ENCODE results near the genes TRIM17, RNF187 and CCSAP.

DNA sequence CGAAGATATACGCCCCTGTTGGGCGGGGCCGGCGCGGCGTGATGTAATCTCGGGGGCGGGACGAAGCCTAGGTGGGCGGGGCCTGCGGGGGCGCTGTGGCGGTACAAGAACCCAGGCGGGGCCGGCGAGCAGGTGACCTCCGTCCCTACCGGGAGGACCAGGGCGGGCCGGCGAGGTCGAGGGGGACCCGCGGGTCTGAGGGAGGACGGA, 174 bp upstream of the MRPL55 start:
- RRBS, 2 experiments: under 1 to 1% methylated on average over 12 to 16 of the region's 26 CpGs
CAGE:
- cytosol, long polyA minus RNA: no peak
- cytosol, long polyA plus RNA: start-site peak on the plus strand centred at position 116 of the sequence, 40 bp wide, 6 and 17 reads in 2 replicates
- long polyA plus RNA: no peak
- nucleus, long polyA minus RNA: no peak
- nucleus, long polyA plus RNA: start-site peak on the plus strand centred at position 111 of the sequence, 49 bp wide, 25 and 36 reads in 2 replicates

DNA sequence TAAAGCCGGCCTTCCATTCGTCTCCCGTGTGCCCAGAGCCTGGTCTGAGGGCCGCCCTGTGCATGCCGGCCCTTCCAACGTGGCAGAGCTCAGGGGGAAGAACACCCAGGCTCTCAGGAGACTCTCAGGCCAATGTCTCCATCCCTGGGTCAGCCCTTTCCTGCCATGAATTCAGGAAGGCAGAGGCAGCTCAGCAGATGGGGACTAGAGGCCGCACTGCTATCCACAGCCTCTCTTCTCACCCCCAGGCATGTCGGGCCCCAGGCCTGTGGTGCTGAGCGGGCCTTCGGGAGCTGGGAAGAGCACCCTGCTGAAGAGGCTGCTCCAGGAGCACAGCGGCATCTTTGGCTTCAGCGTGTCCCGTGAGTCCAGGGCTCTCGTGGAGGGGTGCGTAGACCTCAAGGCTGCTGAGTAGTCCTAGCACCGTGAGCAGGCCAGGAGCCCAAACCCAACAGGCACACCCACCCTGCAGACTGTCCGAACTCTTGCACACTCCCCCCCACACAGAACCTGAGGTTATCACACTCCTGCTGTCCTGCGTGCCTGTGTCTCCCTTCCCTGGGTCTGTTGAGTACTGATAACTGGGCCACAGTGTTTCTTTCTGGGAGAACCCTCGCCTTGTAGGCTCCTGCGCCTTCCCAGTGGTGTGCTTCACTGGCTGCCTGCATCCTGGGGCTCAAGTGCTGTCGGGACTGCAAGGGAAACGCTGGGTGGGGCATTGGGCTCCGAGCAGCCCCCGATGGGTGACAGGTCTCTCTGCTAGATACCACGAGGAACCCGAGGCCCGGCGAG, 4.3 kb upstream of the GJC2 start:
- RRBS, 2 experiments: 93 to 96% methylated on average over 3 to 5 of the region's 28 CpGs
CAGE:
- cytosol, long polyA minus RNA: no peak
- cytosol, long polyA plus RNA: no peak
- long polyA plus RNA: no peak
- nucleus, long polyA minus RNA: no peak
- nucleus, long polyA plus RNA: no peak

DNA sequence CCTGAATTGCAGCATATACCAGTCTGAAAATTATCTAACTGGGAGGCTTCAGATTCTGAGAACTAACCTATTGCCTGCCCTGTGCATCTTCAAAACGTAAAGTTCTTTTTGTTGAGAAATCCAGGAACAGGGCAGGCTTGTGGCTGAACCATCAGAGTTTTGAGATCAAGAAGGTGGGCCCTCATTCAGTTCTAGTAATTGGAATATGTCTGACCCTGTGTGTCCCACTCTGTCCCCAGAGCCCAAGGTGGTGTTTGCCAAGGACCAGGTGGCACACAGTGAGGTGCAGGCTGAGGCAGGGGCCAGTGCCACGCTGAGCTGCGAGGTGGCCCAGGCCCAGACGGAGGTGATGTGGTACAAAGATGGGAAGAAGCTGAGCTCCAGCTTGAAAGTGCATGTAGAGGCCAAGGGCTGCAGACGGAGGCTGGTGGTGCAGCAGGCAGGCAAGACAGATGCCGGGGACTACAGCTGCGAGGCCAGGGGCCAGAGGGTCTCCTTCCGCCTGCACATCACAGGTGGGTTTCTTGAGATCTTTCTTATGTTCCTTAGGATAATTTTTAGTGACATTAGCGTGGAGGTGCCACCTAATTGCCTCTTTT, 35.2 kb downstream of the OBSCN start:
- RRBS, 2 experiments: no CpG with 5 or more reads among the region's 9 CpGs
CAGE:
- cytosol, long polyA minus RNA: no peak
- cytosol, long polyA plus RNA: no peak
- long polyA plus RNA: no peak
- nucleus, long polyA minus RNA: no peak
- nucleus, long polyA plus RNA: no peak

DNA sequence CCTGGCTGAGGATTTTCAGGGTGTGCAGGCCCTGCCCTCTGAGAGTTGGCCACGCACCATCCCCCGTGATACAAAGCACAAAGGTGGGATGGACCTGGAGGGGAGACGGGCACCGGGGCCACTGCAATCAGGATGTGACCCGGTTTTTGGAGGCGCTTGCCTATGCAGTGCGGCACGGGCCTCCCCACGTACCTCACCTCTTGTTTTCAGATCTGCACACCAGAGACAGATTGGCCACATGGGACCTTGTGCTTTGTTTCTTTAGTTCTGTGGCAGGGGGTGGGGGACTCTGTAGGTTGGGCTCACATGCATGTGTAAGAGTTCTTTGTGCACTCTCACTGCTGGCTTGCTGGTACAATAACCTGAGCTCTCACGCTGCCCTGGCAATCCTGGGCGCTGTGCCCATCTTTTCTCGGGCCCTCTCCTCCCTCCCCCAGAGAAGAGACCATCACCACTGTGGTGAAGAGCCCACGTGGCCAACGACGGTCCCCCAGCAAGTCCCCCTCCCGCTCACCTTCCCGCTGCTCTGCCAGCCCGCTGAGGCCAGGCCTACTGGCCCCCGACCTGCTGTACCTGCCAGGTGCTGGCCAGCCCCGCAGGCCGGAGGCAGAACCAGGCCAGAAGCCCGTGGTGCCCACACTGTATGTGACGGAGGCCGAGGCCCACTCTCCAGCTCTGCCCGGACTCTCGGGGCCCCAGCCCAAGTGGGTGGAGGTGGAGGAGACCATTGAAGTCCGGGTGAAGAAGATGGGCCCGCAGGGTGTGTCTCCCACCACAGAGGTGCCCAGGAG, 47.3 kb downstream of the TRIM11 start:
- RRBS, 2 experiments: 43% methylated on average over 8 of the region's 28 CpGs
CAGE:
- cytosol, long polyA minus RNA: no peak
- cytosol, long polyA plus RNA: no peak
- long polyA plus RNA: no peak
- nucleus, long polyA minus RNA: no peak
- nucleus, long polyA plus RNA: no peak

- RRBS, 2 experiments: 63 to 64% methylated on average over 8 of the region's 23 CpGs
CAGE:
- cytosol, long polyA minus RNA: no peak
- cytosol, long polyA plus RNA: no peak
- long polyA plus RNA: no peak
- nucleus, long polyA minus RNA: no peak
- nucleus, long polyA plus RNA: no peak
Measured at GRCh38 chr1:228374678-228375318, 31.8 kb downstream of the TRIM11 start.

DNA sequence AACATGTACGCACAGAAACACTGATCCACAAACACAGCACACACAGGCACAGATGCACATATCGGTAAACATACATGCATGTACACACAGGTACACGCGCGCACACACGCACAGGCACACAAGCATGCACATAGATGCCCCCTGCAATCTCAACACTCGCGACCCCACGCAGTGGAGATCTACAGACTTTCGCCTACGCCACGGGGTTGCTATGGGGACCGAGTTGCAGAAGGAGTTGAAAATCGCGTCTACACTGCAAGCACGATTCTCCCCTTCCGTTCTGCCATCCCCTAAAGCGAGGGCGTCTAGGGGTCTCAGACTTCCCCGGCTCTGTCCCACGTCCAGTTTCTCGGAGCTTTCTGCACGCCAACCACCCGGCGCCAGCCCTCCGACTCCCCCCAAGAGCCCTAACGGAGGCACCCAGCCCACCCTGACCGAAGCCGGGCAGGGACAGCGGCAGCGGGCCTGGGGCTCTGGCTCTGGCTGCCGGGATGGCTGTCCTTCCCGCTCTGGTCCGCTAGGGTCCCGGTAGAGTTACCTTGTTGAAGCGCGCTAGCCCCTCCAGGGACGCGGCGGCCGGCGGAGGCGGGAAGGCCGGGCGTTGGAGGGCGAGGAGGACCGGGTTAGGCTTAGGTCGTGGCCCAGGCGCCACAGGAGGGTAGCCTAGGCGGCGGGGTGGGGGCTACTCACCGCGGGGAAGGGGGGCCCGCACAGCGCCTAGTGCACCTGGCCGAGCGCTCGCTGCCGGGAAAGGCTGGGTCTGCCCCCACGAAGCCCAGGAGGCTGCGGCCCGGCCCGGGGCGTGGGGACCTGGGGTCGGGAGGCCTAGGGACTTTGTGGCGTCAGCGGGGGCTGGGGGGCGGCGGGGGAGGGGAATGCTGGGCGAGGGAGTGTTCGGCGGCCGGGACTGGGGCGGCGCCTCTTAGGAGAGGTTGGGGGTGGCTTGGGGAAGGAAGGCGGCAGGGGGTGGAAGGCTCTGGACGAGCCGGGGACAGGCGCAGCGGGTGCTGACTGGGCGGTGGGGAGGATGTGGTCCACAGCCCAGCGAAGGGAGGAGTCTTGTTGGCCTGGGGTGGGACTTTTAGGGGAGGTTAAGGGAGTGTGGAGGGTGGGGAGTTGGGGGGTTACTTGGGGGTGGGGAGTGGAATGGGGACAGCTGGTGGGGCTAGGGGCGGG, at the start of gene TRIM17:
Gene TRIM17, minus strand, starts transcription at position 1,013 of the 1,176 bp plus-strand sequence.
- RRBS, 2 experiments: 5 to 8% methylated on average over 34 to 35 of the region's 83 CpGs
CAGE:
- cytosol, long polyA minus RNA: no peak
- cytosol, long polyA plus RNA: no peak
- long polyA plus RNA: no peak
- nucleus, long polyA minus RNA: no peak
- nucleus, long polyA plus RNA: no peak

DNA sequence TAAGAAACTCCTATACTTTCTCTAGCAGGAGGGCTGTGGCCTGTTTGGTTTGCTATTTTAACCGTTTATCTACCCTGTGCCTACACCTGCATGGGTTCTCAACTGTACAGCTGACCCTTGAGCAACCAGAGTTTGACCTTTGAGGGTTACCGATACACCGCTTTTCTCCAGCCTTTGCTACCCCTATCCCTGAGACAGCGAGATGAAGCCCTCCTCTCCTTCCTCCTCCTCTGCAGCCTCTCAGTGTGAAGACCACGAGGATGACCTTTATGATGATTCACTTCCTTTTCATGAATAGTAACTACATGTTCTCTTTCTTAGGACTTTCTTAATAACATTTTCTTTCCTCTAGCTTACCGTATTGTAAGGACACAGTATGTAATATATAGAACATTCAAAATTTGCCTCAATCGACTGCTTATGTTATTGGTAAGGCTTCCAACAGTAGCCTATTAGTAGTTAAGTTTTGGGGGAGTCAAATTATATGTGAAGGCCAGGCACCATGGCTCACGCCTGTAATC, 14.5 kb upstream of the RNF187 start:
- RRBS, 2 experiments: no CpG with 5 or more reads among the region's 8 CpGs
CAGE:
- cytosol, long polyA minus RNA: no peak
- cytosol, long polyA plus RNA: no peak
- long polyA plus RNA: no peak
- nucleus, long polyA minus RNA: no peak
- nucleus, long polyA plus RNA: no peak

DNA sequence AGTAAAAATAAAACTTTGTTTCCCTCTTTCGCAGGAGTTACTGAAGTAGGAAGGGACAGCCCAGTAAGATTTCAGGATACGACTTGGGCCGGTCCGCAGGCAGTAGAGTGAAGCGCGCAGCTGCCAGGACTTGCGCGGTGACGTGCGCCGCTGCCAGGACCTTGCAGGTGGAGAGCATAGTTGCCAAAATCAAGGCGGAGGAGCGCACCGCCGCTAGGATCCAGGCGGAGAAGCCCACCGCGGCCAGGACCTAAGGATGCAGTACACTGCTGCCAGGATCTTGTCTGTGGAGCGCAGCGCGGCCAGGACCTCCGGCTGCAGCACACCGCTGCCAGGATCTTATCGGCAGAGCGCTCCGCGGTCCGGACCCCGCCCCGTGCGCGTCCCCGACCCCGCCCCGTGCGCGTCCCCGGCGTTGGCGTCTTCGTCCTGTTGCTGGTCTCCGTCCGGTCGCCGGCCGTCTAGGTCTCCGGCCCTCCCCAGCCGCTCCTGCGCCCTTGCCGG, at the start of gene RNF187:
Gene RNF187, plus strand, starts transcription at position 415 of the 504 bp plus-strand sequence.
- RRBS, 2 experiments: 2% methylated on average over 23 of the region's 50 CpGs
CAGE:
- cytosol, long polyA minus RNA: start-site peak on the plus strand centred at position 423 of the sequence, 16 bp wide, 447 reads
- cytosol, long polyA plus RNA: start-site peak on the plus strand centred at position 415 of the sequence, 25 bp wide, 512 and 875 reads in 2 replicates
- long polyA plus RNA: start-site peak on the plus strand centred at position 411 of the sequence, 34 bp wide, 1,307 and 1,434 reads in 2 replicates
- nucleus, long polyA minus RNA: no peak
- nucleus, long polyA plus RNA: start-site peak on the plus strand centred at position 423 of the sequence, 16 bp wide, 234 and 425 reads in 2 replicates

GRCh38 chr1:228500847-228501623, 13.9 kb downstream of the RNF187 start:
- RRBS, 2 experiments: 6% methylated on average over 8 of the region's 23 CpGs
CAGE:
- cytosol, long polyA minus RNA: no peak
- cytosol, long polyA plus RNA: no peak
- long polyA plus RNA: no peak
- nucleus, long polyA minus RNA: no peak
- nucleus, long polyA plus RNA: no peak

DNA sequence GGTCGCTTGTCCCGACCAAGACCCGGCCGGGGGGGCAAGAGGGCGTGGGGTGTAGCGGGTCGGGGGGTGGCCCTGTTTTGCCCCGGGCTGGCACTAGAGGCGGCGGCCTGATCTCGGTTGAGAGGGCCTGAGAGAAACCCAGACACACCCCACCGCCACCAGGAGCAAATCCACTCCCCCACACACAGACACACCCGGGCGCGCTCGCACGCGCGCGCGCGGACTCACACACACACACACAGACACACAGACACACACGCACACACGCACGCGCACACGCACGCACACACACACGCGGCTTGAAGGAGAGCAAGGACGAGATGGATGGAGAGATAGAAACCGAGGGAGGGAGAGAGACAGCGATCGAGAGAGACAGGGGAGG, 97.7 kb upstream of the RHOU start:
- RRBS, 2 experiments: no CpG with 5 or more reads among the region's 34 CpGs
CAGE:
- cytosol, long polyA minus RNA: no peak
- cytosol, long polyA plus RNA: no peak
- long polyA plus RNA: no peak
- nucleus, long polyA minus RNA: no peak
- nucleus, long polyA plus RNA: no peak

- RRBS, 2 experiments: no CpG with 5 or more reads among the region's 6 CpGs
CAGE:
- cytosol, long polyA minus RNA: no peak
- cytosol, long polyA plus RNA: no peak
- long polyA plus RNA: no peak
- nucleus, long polyA minus RNA: no peak
- nucleus, long polyA plus RNA: no peak
Measured at GRCh38 chr1:228723896-228724300, 11.4 kb upstream of the RHOU start.

DNA sequence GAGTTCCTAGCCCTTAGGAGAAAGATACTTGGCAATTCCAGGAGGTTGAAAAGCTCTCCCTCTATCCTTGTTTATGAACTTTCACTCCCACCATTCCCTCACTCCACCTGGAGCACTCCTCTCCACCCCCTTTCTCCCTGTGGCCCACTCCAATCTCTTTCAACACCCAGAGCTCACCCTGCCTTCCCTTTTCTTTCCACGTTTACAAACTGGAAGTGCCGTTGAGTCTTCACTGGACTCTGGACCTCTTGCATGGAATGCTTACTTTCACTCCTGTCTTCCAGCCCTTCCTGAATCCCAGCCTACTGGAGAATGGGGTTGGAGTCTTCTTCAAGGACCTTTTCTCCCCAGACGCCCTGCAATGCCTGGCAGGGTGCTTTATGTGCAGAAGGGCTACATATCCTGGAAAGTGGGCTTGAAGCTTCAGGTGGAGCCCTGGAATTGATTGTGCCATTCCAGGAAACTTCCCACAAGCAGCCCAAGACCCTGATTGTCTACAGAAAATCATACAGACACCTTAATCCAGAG, 198.5 kb downstream of the RHOU start:
- RRBS, 2 experiments: no CpG with 5 or more reads among the region's 3 CpGs
CAGE:
- cytosol, long polyA minus RNA: no peak
- cytosol, long polyA plus RNA: no peak
- long polyA plus RNA: no peak
- nucleus, long polyA minus RNA: no peak
- nucleus, long polyA plus RNA: no peak

- RRBS, 2 experiments: no CpG with 5 or more reads among the region's 23 CpGs
CAGE:
- cytosol, long polyA minus RNA: no peak
- cytosol, long polyA plus RNA: no peak
- long polyA plus RNA: no peak
- nucleus, long polyA minus RNA: no peak
- nucleus, long polyA plus RNA: no peak
Measured at GRCh38 chr1:228937985-228939116, 203.1 kb downstream of the RHOU start.

GRCh38 chr1:229171954-229172329, 99.0 kb upstream of the RAB4A start:
- RRBS, 2 experiments: no CpG with 5 or more reads among the region's 4 CpGs
CAGE:
- cytosol, long polyA minus RNA: no peak
- cytosol, long polyA plus RNA: no peak
- long polyA plus RNA: no peak
- nucleus, long polyA minus RNA: no peak
- nucleus, long polyA plus RNA: no peak

DNA sequence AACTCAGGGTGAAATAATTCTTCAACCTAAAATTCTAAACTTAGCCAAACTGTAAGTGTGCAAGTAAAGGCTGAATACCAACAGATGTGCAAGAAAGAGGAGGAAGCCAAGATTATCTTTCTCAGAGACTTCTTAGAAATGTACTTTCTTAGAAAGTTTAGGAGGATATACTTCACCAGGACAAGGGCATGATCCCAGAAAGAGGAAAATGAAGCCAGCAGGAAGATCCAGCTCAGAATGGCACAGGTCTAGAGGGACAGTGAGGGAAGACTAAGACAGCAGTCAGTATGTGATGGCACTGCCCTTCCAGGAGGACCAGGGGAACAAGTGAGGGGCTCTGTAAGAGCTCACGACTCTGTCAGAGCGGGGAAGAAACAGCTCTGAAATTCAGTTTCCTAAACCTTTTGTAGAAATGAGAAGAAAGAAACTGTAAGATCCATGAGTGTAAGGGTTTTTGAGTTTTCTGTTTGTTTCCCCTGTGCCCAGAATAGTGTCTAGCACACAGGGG, 20.3 kb downstream of the RAB4A start:
- RRBS, 2 experiments: no CpG with 5 or more reads among the region's 2 CpGs
CAGE:
- cytosol, long polyA minus RNA: no peak
- cytosol, long polyA plus RNA: no peak
- long polyA plus RNA: no peak
- nucleus, long polyA minus RNA: no peak
- nucleus, long polyA plus RNA: no peak

GRCh38 chr1:229313002-229313635, 29.7 kb downstream of the CCSAP start:
- RRBS, 2 experiments: no CpG with 5 or more reads among the region's 9 CpGs
CAGE:
- cytosol, long polyA minus RNA: no peak
- cytosol, long polyA plus RNA: no peak
- long polyA plus RNA: no peak
- nucleus, long polyA minus RNA: no peak
- nucleus, long polyA plus RNA: no peak

DNA sequence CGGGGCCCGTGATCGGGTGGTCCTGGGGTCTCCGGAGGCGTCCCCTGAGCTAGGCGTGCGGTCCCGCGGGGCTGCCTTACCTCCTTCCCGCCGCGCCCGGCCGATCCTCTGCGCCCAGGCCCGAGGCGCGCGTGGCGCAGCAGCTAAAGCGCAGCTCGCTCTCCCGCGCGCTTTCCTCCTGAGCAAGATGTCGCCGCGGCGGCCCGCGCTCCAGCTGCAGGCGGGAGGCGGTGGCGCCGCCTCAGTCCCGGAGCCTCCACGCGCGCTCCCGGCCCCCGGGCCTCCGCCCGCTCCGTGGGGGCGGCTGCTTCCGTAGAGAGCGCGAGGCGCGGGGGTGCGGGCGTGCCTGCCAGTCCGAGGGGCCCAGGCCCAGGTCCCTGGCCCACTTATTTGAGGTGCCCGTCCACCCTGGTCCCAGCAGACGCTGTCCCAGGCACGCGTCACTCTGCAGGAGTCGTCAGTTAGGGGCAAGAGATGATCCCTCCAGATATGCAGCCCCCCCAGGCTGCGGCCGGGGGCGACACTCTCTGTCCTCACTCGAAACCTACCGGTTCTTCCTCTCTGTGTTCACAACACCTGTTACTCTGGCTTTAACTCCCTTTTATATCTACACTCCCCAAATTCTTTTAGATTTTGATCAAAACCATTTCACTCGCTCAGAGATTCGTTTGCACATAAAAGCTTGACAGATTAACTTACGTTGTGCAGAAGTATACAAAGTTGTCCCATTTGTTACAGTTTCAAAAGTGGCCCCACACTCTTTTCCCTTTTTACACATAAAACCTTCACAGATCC, at the start of gene CCSAP:
Gene CCSAP, minus strand, starts transcription at position 216 of the 795 bp plus-strand sequence.
- RRBS, 2 experiments: 2 to 3% methylated on average over 10 to 13 of the region's 66 CpGs
CAGE:
- cytosol, long polyA minus RNA: no peak
- cytosol, long polyA plus RNA: no peak
- long polyA plus RNA: no peak
- nucleus, long polyA minus RNA: no peak
- nucleus, long polyA plus RNA: no peak

GRCh38 chr1:229412043-229412500, 21.8 kb downstream of the ACTA1 start:
- RRBS, 2 experiments: 38 to 44% methylated on average over 3 of the region's 8 CpGs
CAGE:
- cytosol, long polyA minus RNA: no peak
- cytosol, long polyA plus RNA: no peak
- long polyA plus RNA: no peak
- nucleus, long polyA minus RNA: no peak
- nucleus, long polyA plus RNA: no peak

GRCh38 chr1:229479991-229480423, 28.1 kb downstream of the NUP133 start:
- RRBS, 2 experiments: no CpG with 5 or more reads among the region's 3 CpGs
CAGE:
- cytosol, long polyA minus RNA: no peak
- cytosol, long polyA plus RNA: no peak
- long polyA plus RNA: no peak
- nucleus, long polyA minus RNA: no peak
- nucleus, long polyA plus RNA: no peak

- RRBS, 2 experiments: no CpG with 5 or more reads among the region's 24 CpGs
CAGE:
- cytosol, long polyA minus RNA: no peak
- cytosol, long polyA plus RNA: no peak
- long polyA plus RNA: no peak
- nucleus, long polyA minus RNA: no peak
- nucleus, long polyA plus RNA: no peak
Measured at GRCh38 chr1:230104450-230105557, 37.8 kb downstream of the GALNT2 start.